Measurements from ENCODE around the gene MYO15A.

- PRO-cap, 7 experiments: no peak in any of the 7 experiments
- RAMPAGE, long total RNA, 2 experiments: no peak in any of the 2 experiments
Observed at GRCh38 chr17:17632612-17632863, 41.0 kb upstream of the PEMT start.

GRCh38 chr17:17683312-17683825 is 2.1 kb downstream of the RAI1 start:
- PRO-cap, 7 experiments: peak in 2 of 7 experiments; most common plus-strand start chr17:17683357 (in 1); most common minus-strand start chr17:17683352 (in 1)
- RAMPAGE, long total RNA, 2 experiments: no peak in any of the 2 experiments

DNA sequence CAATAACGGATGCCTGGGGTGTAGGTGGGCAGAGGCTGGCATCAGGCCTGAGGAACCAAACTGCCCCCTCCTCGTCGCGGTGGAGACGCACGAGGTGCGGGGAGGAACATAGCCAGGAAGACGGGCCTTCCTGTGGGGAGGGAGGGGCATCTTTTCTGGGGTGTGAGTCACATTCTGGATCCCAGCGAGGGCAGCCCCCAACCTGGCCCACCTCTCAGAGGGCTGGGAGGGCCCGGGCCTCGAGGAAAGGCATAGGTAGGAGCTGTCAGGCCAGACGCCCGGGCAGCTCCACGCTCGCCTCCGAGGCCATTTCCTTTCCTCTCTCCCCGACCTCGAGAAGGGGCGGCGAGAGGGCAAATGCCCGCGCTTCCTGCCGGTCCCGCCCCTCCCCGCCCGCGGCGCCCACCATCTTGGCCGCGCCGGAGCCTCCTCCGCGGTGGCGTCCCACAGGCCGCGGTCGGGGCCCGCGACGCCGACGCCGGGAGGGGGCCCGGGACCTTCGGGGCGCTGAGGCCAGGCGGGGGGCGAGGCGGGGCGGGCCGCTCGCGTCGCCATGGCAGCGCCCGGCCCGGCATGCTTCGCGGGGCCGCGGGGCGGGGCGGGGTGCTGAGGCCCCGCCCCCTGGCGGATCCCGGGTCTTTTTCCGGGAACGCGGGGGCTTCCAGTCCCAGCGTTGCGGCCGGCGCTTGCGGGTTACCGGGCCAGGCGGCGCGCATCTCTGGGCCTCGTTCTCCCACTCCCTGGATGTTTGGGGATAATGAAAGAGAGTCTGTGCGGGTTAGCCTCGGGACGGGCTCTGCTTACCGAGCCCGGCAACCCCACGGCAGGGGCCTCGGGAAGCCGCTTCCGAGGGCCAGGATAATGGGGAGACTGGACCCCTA is 13.2 kb downstream of the RAI1 start:
- PRO-cap, 7 experiments: peak in 7 of 7 experiments; most common plus-strand start position 217 of the sequence (in 6); most common minus-strand start position 325 of the sequence (in 7)
- RAMPAGE, long total RNA, 2 experiments: start-site peak on the plus strand in 1 of 2 experiments, centred at position 668 of the sequence, 11 reads per replicate

DNA sequence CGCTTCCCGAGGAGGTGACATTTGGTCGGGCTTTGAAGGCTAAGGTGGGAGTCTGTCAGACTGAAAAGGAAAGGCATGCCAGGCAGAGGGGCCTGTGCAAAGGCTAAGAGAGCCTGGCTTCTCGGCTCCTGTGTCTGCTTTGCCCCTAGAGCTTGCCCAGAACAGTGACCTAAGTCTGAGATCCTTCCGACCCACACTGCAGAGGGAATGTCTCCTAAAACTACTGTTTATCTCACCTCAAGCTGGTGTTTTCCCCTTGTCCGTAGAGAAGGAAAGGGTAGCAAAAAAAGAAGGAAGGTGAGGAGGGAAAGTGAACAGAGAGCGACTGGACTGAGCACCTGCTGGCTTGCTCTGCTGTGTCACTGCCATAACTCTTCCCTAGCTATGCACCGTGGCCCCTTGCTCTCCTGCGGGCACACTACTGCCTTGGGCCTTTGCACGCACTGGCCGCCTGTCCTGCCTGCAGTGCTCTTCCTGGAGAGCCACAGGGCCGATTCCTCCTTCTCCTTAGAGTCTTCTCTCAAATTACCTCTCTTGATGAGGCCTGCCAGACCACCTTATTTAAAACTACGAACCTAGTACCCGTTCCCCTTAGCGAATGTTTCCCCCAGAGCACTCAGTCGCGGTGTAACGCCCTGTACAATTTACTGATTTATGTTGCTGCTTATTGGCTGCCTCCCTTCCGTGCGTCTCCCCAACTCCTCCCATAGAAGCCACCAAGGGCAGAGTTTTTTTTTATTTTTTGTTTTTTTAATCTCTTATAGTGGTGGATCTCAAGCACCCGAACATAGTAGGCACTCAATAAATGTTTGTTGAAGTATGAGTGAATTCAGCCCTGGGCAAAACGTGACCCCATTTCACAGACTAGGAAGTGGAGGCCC is 70.2 kb downstream of the RAI1 start:
- PRO-cap, 7 experiments: no peak in any of the 7 experiments
- RAMPAGE, long total RNA, 2 experiments: no peak in any of the 2 experiments

GRCh38 chr17:17837278-17837821 is 564 bp upstream of the SREBF1 start:
- PRO-cap, 7 experiments: peak in 6 of 7 experiments; most common plus-strand start chr17:17837645 (in 4); most common minus-strand start chr17:17837513 (in 5)
- RAMPAGE, long total RNA, 2 experiments: no peak in any of the 2 experiments

- PRO-cap, 7 experiments: peak in 7 of 7 experiments; most common plus-strand start chr17:17840282 (in 5); most common minus-strand start chr17:17840552 (in 7)
- RAMPAGE, long total RNA, 2 experiments: start-site peak on the plus strand in 1 of 2 experiments, at chr17:17840280-17840308 at its widest, 9 reads per replicate
Observed at GRCh38 chr17:17840237-17840763, 3.5 kb upstream of the SREBF1 start.

- PRO-cap, 7 experiments: no peak in any of the 7 experiments
- RAMPAGE, long total RNA, 2 experiments: no peak in any of the 2 experiments
Observed at GRCh38 chr17:17928767-17929361, 43.3 kb downstream of the TOM1L2 start.

GRCh38 chr17:17965225-17965946 is 6.8 kb downstream of the TOM1L2 start:
- PRO-cap, 7 experiments: no peak in any of the 7 experiments
- RAMPAGE, long total RNA, 2 experiments: no peak in any of the 2 experiments

- PRO-cap, 7 experiments: no peak in any of the 7 experiments
- RAMPAGE, long total RNA, 2 experiments: no peak in any of the 2 experiments
Observed at GRCh38 chr17:17973815-17974144, 1.1 kb downstream of the DRC3 start.

GRCh38 chr17:18108672-18108793 is at the start of gene MYO15A:
MYO15A (plus strand) TSS chr17:18108756.
- PRO-cap, 7 experiments: no peak in any of the 7 experiments
- RAMPAGE, long total RNA, 2 experiments: no peak in any of the 2 experiments

GRCh38 chr17:18186254-18187301 is 3.0 kb downstream of the ALKBH5 start:
- PRO-cap, 7 experiments: peak in 3 of 7 experiments; most common minus-strand start chr17:18186806 (in 3)
- RAMPAGE, long total RNA, 2 experiments: no peak in any of the 2 experiments

- PRO-cap, 7 experiments: peak in 4 of 7 experiments; most common minus-strand start chr17:18247844 (in 3)
- RAMPAGE, long total RNA, 2 experiments: no peak in any of the 2 experiments
Observed at GRCh38 chr17:18247620-18248095, 10.9 kb downstream of the FLII start.

- PRO-cap, 7 experiments: no peak in any of the 7 experiments
- RAMPAGE, long total RNA, 2 experiments: no peak in any of the 2 experiments
Observed at GRCh38 chr17:18316032-18316714, 1.1 kb downstream of the SMCR8 start.

GRCh38 chr17:18718659-18719264 is 25.1 kb upstream of the FBXW10 start:
- PRO-cap, 7 experiments: no peak in any of the 7 experiments
- RAMPAGE, long total RNA, 2 experiments: no peak in any of the 2 experiments

- PRO-cap, 7 experiments: no peak in any of the 7 experiments
- RAMPAGE, long total RNA, 2 experiments: no peak in any of the 2 experiments
Observed at GRCh38 chr17:18969194-18970106, 17.5 kb downstream of the SLC5A10 start.

- PRO-cap, 7 experiments: no peak in any of the 7 experiments
- RAMPAGE, long total RNA, 2 experiments: no peak in any of the 2 experiments
Observed at GRCh38 chr17:18988376-18989238, 16.0 kb downstream of the FAM83G start.

- PRO-cap, 7 experiments: no peak in any of the 7 experiments
- RAMPAGE, long total RNA, 2 experiments: no peak in any of the 2 experiments
Observed at GRCh38 chr17:19019012-19019637, 14.6 kb upstream of the FAM83G start.

- PRO-cap, 7 experiments: peak in 7 of 7 experiments; most common plus-strand start chr17:19188016 (in 7)
- RAMPAGE, long total RNA, 2 experiments: start-site peak on the plus strand in 2 of 2 experiments, at chr17:19188029-19188092 at its widest, 70 to 219 reads per replicate
Observed at GRCh38 chr17:19187943-19188617, 49.1 kb upstream of the EPN2 start.

- PRO-cap, 7 experiments: no peak in any of the 7 experiments
- RAMPAGE, long total RNA, 2 experiments: no peak in any of the 2 experiments
Observed at GRCh38 chr17:19247315-19248078, 10.3 kb downstream of the EPN2 start.

DNA sequence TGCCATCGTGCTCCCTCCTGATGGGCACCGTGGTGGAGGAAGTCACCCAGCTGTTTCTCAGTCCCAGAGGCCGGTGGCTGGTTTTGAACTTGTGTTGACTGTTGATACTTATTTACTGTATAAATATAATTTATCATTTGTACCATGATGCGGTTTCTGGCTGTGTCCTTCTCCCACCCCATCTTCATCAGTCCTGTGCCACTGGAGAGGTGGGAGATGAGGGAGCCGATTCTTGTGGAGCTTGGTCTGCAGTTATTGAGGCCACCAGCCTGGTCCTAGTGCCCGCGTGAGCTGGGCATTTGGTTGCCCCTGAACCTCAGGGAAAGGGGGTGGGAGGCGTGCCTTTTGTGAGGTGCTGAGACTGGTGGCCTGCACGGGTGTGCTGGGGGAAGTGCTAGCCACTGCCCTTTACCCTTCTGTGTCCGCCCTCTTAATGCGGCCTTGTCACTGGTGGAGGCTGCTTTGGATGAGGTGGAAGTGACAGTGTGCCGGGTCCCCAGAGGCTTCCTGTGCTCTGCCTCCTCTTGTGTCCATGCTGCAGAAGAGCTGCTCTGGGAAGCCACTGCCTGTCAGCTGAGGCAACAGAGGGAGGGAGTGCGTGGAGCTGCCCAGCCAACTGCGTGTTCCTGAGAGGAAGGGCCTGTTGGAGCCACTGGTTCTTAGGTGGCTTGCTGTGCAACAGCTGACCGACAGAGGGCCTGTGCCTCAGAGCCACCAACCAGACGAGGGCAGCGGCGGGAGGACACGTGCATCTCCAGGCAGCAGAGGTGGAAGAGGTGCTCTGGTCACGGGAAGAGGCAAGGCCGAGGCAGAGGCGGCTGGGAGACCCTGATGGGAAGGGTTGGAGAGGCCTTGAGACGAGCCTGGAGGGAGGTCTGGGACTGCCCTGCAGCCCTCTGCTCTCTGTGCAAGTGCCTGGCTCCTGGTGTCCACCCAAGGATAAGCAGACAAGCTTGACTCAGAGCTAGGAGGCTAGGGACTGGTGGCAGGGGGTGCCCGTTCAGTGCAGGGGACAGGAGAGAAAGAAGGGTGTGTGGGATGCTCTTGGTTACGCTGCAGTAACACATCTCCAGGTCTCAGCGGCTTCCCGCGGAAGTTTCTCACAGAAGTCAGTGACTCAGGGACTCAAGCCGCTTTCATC is 25.6 kb downstream of the B9D1 start:
- PRO-cap, 7 experiments: no peak in any of the 7 experiments
- RAMPAGE, long total RNA, 2 experiments: no peak in any of the 2 experiments